NT2/D1 (cell line): ENCODE measurements around the gene MEX3B.

DNA sequence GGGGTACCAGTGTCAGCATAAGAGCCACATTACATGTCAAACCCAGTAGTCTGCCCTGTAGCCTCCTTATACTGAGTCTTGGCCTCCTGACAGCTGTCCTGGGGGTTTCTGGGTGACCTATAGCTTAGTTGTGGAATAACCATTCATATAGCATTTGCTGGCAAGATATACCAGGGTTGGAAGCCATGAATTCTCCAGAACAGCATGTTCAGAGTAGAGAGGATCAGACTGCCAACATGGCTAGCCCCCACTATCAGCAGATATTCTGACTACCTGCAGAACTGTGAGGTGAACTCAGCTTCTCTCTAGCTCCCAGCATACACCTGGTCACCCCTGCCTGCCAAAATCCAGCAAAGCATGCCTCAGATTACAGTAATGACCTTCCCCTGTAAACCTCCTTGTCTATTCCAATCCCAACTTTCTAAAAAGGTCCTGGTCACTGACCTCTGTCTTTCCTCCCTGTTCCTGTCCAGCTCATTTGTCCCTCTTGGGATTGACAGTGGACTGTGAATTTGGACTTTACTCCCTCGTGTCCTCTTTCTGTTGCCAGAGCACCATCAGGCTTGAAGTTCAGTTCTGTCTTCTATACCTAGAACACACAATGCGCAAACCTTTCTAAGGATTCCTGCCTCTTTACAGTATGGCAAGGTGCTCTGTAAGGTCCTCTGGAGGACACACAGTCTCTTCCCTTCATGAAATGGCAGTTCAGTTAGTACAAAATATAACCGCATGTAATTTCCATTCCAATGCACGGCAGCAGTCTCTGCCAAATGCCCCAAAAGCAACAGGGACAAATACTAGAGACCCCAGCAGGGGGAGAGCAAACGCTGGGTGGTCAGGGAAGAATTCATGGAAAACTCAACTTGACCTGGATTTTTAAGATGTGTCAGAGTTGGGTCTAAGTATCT is 50.3 kb downstream of the MTHFS start:
- RRBS, 2 experiments = no CpG with 5 or more reads among the region's 5 CpGs

GRCh38 chr15:79896270-79896902 is 428 bp downstream of the MTHFS start:
- RRBS, 2 experiments = under 1% methylated on average over 9 of the region's 39 CpGs

DNA sequence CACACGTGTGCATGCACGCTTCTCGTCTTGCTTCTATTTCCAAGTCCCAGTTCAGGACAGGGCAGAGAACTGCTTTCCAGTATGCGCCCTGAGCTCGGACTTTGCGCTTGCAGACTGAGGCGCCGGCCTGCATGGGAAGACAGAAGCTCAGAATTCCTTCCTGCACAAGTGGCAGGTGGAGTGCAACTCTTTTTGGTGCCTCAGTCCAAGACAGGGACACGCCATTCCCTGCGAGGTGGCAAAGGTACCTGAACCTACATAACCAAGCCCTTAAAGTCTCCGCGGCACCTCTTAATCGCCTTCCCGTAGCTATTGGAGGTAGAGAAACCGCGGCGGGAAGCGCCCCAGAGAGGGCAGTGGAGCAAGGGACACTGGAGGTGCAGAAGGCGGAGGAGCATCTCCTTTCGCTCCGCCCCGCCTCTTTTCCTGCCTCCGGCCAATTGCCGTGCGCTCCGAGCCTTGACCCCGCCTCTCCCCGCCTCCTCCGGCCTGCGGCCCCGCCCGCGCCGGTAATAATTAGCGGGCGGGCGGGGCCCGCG is 350 bp upstream of the ZFAND6 start:
- RRBS, 2 experiments = under 1 to 2% methylated on average over 13 of the region's 39 CpGs

DNA sequence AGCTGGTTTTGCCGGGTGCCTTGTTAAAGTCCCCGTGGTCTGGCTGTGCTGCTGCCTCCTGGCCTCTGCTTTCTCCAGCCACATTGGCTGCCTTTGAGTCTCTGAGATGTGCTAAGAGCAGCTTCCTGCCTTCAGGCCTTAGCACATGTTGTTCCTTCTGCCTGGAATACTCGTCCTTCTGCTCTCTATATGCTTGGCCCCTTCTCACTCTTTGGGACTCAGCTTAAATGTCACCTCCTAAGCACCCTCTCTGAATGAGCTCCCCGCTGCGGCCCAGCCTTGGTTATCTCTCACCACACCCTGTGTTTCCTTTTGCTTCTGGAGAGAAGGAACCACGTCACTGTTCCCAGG is 2.1 kb downstream of the FAH start:
- RRBS, 2 experiments = no CpG with 5 or more reads among the region's 6 CpGs

DNA sequence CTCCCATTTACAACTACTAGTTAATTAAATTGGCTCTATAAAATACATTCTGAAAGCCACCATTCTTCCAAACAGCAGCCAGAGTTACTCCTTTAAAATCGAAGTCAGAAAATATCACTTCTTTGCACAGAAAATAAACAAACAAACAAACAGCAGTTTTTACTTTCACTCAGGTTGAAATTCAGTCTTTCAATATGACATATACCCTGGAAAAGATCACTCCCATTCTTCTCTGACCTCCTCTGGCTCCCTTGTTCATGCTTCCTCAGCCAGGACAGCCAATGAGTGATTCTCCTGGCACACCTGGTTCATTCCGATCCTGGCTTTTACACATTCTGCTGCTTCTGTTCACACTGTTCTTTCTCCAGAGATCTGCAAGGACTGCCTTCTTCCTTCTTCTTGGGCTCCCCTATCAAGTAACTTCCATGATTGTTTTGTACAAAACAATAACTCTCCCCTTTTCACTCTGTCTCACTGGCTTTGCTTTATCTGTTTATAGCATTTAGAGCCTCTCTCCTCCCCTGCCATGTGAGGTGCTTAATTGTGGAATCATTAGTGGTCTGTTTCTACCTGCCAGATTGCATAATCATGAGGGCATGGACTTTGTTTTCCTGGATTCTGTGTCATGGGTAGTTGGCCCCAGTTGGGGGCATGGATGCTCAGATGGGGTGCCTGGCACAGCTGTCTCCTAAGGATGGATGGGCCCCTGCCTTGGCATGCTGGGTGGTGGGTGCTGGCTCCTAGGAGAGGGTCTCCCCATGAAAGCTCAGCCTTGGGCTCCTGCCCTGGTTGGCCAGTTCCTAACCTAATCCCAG is 7.8 kb upstream of the CTXND1 start:
- RRBS, 2 experiments = no CpG with 5 or more reads among the region's 2 CpGs

- RRBS, 2 experiments = no CpG with 5 or more reads among the region's 6 CpGs
Measured at GRCh38 chr15:80697329-80698032, 2.4 kb downstream of the ABHD17C start.

- RRBS, 2 experiments = no CpG with 5 or more reads among the region's 7 CpGs
Measured at GRCh38 chr15:80743157-80743651, 36.0 kb upstream of the CEMIP start.

- RRBS, 2 experiments = no CpG with 5 or more reads among the region's 2 CpGs
Measured at GRCh38 chr15:81061506-81061953, 60.8 kb downstream of the TLNRD1 start.

DNA sequence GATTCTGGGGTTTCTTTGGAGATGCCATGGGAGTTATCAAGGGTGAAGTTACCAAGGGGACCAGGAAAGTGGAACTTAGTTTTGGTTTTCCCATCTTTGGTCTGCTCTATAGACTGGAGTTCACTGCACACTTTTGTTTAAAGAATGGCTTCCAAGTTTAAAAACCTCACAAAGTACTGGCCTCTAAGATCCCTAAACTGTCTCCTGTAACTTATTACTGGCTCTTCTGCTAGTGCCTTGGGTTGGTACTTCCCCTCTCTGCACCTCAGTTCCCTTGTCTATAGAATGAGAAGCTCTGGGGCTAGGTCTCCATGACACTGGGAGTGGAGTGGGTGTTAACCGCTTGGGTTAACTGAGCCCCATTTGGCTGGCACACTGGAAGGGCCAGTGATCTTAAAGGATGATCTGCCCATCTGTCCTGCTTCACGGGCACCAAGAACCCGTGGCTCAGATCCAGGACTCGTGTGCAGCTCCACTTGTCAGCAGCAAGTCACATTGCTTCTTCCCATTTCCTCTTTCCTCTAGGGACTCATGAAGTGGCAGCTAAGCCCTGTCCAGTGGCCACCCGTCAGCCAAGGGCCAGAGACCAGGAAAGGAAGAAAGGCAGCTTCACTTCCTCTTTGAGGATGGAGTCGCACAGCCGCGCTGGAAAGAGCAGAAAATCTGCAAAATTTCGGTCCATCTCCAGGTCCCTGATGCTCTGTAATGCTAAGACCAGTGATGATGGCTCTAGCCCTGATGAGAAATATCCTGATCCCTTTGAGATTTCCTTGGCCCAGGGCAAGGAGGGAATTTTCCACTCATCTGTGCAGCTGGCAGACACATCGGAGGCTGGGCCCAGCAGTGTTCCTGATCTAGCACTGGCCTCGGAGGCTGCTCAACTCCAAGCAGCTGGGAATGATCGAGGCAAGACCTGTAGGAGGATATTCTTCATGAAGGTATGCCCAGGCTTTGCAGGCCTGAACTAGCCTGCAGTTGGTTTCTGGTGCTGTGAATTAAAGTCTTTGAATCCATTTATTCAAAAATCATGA is 28.4 kb downstream of the IL16 start:
- RRBS, 2 experiments = no CpG with 5 or more reads among the region's 12 CpGs

GRCh38 chr15:81297279-81297610 is 26.7 kb downstream of the STARD5 start:
- RRBS, 2 experiments = no CpG with 5 or more reads among the region's 2 CpGs

DNA sequence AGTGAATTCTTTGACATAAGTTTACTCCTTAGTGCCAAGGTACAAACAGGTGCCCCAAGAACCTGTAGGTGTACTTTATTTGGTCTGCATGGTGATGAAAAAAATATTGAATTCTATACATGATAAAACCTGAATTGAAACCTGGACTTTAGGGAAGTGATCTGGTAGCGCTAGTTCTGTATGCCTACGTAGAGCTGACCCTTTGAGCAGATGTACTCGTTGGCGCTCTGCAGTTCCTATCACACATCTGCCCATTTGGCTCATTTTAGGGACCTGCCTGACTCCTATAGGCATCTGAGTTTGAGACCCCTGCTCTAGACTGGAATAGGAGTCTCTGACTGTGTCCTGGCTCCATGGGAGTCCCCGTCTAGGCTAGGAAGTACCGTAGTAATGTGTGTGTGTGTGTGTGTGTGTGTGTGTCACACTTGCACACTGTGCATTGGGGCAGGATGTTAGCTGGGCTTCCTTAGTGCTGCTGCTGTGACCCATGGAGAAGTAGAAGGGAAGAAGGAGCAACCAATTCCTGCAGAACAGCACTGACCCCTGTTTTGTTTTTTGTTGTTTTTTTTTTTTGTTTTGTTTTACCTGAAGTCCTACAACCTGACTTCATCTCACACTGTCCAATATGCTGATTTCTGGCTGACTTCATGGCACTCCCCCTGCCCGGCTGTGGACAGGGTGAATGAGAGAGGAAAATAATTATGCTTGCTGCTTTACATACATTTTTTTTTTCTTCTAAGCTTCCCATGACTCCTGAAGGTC is 21.1 kb downstream of the STARD5 start:
- RRBS, 2 experiments = no CpG with 5 or more reads among the region's 7 CpGs

GRCh38 chr15:82045947-82046558 is at the start of gene MEX3B:
MEX3B (minus strand) TSS chr15:82046018.
- RRBS, 2 experiments = 2 to 4% methylated on average over 36 to 39 of the region's 59 CpGs

DNA sequence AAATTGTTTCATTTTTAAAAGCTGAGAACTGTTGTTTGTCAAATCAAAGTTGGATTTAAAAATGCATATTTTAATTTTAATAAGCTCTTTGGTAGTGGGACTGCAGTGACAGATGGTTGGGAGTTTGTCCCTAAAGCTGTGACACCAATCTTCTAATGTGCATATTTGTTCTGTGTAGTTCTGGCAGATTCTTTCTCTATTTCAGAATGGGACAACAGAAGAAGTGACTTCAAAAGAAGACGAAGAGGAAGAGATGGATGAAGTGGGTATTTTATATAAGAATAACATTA is 29.2 kb upstream of the GOLGA6L9 start:
- RRBS, 2 experiments = no CpG with 5 or more reads among the region's 1 CpG

DNA sequence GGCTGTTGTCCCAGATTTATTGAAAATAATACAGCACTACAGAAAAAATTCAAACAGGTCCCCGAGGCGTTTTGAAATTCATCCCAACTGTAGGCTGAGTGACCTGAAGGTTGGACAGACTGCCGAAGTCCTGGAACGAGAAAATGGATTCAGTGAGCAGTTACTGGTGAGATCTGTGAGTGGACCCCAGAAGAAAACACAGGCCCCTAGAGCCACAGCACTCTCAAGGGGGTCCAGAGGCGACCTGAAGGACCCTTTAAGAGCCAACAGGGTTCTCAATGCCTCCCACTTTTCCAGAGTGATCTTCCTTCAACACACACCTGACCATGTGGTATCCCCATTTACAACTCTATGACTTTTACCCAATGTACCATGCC is 3.5 kb downstream of the RPS17 start:
- RRBS, 2 experiments = no CpG with 5 or more reads among the region's 5 CpGs

GRCh38 chr15:82540557-82541018 is 331 bp upstream of the RPS17 start:
- RRBS, 2 experiments = 0% methylated on average over 1 of the region's 35 CpGs

DNA sequence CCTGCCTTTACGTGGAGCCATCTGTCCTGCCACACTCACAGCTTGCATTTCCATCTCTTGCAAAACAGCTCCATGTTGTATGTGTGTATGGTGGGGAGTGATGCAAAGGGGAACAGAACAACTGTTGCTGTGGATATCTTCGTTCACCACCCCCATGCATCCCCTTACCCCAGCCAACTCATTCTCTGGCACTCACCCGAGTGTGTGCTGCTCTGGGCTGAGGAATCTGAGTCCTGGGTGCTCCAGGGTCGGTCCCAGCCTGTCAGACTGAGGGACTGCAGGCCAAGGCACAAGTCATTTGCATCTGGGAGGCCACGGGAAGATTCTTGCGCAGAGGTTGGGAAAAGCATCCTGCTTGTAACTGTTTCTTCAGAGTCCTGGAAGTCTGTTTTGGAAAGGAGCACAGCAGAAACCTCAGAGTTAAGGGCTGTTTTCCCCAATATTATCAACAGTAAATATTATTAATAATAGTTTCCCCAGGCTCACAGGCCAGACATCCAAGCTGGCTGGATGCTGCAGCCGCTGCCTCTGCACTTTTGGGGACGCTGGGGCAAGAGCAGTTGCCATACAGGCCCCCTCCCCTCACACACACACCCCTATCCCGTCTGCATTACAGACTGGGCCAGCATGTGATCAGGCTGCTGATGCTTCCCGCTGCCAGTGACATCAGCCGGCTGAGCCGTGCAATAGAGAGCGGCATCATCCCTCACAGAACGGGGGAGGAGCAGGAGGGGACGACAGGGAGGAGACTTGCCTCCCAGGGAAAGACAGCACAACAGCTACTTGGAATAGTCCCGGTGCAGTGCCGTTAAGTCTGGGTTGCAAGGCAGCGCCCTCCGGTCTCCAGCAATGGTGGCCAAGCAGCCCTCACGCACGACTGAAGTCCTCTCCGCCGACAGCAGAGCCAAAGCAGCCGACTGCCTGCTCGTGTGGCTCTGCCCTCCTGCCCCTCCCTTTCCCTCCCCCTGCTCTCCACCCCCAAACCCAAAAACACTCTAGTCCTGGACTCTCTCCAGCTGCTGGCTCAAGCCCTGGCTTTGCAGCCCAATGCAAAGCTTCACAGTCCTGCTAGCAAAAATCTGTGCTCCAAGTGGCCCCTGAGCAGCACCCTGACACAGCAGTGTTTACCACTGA is 31.3 kb upstream of the RPS17 start:
- RRBS, 2 experiments = 0% methylated on average over 1 of the region's 25 CpGs; no CpG with 5 or more reads in 1 of the 2 experiments

DNA sequence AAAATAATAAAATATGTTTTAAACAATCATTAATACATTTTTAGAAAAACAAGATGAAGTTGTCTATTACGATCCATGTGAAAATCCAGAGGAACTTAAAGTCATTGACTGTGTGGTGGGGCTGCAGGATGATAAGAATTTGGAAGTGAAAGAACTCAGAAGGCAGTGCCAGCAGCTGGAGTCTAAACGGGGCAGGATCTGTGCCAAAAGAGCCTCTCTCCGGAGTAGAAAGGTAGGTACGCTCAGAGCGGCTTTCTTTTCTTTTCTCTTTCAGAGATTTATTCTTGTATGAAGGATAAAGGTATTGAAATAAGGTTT is 13.6 kb downstream of the WHAMM start:
- RRBS, 2 experiments = no CpG with 5 or more reads among the region's 5 CpGs

GRCh38 chr15:82918733-82919956 is 33.4 kb downstream of the HOMER2 start:
- RRBS, 2 experiments = no CpG with 5 or more reads among the region's 13 CpGs

- RRBS, 2 experiments = 87 to 94% methylated on average over 1 to 2 of the region's 13 CpGs
Measured at GRCh38 chr15:82934445-82935033, 18.0 kb downstream of the HOMER2 start.